ENCODE measurements around a stretch of chr7.

DNA sequence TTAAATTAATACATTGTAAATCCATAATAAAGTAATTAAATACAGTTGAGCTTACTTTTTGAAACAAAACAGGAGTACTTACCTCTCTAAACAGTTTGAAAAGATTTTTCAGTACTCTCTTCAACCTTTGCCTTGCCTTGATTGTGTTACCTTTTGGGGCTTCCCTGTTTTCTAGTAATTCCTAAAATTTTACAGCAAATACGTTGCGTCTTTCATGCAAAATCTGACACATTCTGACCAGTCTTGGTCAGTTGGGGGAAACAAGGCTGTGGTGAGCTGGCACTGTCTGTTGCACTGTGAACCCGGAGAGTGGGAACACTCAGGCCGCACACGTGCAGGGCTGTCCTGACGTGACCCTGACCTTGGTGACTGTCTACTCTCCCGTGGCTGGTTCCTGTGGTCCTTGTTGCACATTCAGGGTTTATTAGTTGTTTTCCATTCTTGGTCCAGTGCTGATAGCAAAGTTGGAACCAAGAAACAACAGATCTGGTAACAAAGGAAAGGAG, 45.7 kb upstream of the FGL2 start:
- PRO-cap = no peak

GRCh38 chr7:77351371-77352017, 64.7 kb downstream of the GSAP start:
- PRO-cap = bidirectional peak, plus-strand start at chr7:77351693, minus-strand start at chr7:77351692; bidirectional peak, plus-strand start at chr7:77351957, minus-strand start at chr7:77351817

GRCh38 chr7:77415271-77415847, 790 bp downstream of the GSAP start:
- PRO-cap = bidirectional peak, plus-strand start at chr7:77415789, minus-strand start at chr7:77415627

DNA sequence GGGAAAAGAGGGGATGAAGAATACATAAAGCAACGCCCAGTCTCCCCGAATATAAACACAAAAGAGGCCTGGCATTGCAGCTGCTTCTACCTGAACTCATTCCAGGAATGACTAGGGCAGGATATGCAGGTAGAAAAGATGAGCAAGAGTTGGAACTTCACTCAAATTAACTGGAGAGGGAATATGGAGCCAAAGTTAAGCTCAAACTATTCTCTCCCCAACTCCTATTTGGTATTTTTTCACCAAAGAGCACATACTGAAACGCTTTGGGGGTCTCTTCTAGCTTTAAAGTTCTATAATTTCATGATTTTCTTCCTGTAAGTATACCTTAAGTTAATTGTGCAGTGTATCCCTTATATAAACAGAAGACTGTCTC, 36.7 kb upstream of the GSAP start:
- PRO-cap = no peak

- PRO-cap = no peak
Observed at GRCh38 chr7:77467282-77467764, 51.2 kb upstream of the GSAP start.

DNA sequence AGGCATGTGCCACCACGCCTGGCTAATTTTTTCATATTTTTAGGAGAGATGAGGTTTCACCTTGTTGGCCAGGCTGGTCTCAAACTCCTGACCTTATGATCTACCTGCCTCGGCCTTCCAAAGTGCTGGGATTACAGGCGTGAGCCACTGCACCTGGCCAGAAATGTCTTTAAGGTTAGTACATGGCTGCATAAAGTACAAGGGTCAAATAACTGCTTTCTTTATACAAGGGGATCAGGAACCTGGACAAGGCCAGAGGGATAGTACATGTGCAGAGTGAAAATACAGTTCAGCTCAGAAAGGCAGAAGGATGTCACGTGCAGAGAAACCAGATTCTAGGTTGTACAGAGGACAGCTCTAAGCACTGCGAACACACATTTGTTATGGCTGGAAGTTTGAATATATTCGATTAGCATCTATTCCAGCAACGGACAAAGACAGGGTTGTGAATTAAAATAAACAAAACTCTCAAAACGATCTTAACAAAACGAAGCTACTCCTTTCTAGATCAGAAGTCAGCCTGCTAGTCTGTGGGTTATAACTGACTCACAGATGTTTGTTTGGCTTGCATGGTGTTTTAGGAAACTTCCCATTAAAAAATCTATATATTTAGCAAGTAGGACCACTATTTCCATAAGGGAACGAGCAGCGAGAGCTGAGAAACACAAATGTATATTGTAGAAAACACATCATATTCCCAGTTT, 5.9 kb upstream of the RSBN1L start:
- PRO-cap = no peak

DNA sequence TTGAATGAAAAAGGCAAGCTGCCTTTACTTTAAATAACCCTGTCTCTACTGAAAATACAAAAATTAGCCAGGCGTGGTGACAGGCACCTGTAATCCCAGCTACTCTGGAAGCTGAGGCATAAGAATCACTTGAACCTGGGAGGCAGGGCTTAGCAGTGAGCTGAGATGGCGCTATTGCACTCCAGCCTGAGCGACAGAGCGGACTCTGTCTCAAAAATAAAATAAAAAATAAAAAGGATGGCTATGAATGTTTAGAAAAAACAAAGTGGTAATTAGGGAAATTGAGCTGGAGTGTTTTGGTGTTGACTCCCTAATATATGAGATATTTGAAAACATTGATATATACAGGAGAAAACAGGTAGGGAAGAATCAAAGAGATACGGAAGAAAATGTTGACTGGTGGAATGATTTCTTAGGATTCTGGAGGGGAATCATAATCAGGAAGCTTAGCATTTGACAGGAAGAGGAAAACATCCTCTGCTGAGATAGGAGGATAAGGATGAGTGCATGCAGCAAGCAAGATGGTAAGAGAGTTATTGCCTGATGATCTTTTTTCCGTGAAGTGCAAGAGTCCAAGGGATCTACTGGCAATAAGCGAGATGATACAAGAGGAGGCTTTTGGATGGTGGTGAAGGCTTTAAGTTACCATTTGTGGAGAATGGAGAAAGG, 133.8 kb upstream of the TMEM60 start:
- PRO-cap = no peak

DNA sequence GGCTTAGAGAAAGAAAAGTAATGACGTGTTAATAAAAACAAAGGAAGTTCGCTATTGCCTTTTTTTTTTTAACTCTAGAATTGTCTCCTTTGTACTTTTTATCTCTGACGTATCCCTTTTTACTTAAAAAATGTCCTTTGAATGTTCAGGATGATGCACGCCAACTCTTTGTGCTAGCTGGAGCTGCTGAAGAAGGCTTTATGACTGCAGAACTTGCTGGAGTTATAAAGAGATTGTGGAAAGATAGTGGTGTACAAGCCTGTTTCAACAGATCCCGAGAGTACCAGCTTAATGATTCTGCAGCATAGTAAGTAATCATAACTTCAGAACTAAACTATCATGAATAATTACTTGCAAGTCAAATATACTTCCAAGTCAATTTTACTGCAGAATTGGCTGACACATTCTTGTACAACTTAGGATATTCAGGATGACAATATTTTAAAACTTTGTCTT, 64.5 kb downstream of the GNAI1 start:
- PRO-cap = no peak

- PRO-cap = no peak
Observed at GRCh38 chr7:80393834-80394372, 118.0 kb downstream of the GNAT3 start.

- PRO-cap = no peak
Observed at GRCh38 chr7:80524526-80525094, 12.7 kb upstream of the GNAT3 start.

GRCh38 chr7:80593850-80594133, 44.6 kb upstream of the CD36 start:
- PRO-cap = no peak

GRCh38 chr7:80623513-80624465, 14.7 kb upstream of the CD36 start:
- PRO-cap = unidirectional peak, plus-strand start at chr7:80624096

DNA sequence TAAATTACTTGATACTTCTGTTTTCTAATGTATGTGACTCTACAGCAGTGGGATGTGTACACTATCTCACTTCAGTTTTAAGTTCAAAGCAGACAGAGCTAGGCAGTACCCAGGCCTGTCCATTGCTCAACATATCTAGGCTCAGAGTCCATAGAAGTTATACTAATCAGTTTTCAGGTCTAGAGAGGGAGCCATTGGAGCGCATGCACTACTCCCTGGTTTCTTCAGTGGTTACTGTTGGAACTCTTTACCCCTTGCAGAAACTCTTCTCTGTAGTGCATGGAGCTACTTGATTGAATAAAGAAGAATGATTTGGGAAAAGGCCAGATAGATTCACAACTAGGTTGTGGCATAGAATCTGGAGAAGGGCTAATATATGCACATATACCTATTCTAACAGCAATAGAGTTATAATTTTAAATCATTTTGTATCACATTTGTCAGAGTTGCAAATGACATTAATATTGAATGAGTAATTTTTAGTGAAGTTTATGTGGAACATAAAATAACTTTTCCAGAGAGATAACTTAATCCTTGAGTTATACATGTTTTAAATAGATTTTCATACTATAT, 4.5 kb downstream of the CD36 start:
- PRO-cap = no peak

DNA sequence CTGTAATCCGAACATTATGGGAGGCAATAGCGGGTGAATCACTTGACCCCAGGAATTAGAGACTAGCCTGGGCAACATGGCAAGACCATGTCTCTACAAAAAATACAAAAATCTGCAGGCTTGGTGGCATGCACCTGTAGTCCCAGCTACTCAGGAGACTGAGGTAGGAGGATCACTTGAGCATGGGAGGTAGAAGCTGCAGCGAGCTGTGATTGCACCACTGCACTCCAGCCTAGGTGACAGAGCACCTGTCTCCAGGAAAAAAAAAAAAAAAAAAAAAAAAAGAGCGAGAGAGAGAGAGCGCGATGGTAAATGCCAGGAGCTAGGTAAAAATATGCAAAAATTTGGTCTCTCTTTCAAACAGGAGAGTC, 78.6 kb downstream of the SEMA3C start:
- PRO-cap = unidirectional peak, plus-strand start at position 294 of the sequence

DNA sequence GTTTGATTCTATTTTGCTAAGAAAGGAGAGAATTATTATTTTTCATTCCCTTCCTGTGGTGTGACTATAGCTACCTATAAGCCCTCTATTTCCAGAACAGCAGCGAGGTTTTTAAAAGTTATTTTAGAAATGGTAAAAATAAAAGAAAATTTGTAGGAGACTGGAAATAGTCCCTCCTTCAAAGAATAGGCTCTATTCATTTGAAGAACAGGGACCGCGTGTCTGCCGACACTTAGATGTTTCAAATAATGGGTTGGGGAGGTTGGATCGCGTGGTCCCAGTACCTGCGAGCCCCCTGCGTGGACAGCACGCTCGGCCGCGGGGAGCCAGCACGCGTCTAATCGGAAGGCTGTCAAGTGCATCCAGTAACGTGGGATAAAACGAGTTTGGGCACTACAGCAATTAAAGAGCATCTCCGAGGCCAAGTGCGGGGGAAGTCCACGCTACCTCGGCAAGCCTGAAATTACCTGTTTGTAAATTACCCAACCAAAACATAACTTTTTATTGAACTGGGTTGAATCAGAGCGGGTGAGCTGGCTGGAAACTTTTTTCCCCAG, 1.0 kb downstream of the CACNA2D1 start:
- PRO-cap = no peak

GRCh38 chr7:82839025-82839510, 323.6 kb downstream of the PCLO start:
- PRO-cap = no peak

- PRO-cap = no peak
Observed at GRCh38 chr7:83961268-83961960, 233.2 kb downstream of the SEMA3A start.

DNA sequence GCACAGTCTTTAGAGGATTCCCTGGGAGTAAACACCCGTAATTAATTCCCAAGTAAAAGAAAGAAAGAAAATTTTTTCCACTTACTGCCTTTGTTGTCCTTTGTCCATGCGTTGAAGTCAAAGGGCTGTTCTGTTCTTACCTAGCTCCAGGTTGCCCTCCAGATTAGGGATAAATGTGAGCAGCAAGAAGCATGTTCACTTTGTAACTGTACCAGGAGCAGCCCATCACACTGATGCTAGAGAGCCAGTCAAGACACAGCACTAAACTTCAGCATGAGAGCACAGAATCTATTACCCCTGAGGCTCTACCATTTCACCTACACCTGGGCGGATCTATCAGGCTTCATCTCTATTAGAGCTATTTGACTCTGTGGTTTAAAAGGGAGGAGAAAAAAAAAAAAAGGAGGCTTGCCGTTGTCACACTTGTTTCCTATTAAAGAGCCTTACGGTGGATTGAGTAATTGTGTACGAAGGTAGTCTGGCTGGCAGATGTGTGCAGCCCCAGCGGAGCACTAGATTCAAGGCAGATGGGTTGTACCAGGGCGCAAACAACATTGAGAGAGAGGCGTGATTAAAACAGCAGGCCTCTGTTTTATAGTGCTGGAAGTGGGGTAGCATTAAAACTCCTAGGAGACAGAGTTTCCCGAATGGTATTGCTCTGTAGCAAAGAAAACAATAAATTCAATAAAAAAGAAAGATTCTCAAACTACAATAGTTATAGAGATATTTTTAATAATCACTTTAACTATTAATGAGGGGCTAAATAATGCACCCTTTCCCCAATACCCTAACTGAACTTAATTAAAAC, 298.0 kb upstream of the SEMA3A start:
- PRO-cap = no peak

GRCh38 chr7:84582751-84583041, 388.1 kb upstream of the SEMA3A start:
- PRO-cap = no peak

GRCh38 chr7:85184809-85185372, 2.0 kb downstream of the SEMA3D start:
- PRO-cap = no peak